Umbilical cord (tissue), 2 donors: ENCODE results near the genes RPS3A, FHIP1A and TRIM2.

DNA sequence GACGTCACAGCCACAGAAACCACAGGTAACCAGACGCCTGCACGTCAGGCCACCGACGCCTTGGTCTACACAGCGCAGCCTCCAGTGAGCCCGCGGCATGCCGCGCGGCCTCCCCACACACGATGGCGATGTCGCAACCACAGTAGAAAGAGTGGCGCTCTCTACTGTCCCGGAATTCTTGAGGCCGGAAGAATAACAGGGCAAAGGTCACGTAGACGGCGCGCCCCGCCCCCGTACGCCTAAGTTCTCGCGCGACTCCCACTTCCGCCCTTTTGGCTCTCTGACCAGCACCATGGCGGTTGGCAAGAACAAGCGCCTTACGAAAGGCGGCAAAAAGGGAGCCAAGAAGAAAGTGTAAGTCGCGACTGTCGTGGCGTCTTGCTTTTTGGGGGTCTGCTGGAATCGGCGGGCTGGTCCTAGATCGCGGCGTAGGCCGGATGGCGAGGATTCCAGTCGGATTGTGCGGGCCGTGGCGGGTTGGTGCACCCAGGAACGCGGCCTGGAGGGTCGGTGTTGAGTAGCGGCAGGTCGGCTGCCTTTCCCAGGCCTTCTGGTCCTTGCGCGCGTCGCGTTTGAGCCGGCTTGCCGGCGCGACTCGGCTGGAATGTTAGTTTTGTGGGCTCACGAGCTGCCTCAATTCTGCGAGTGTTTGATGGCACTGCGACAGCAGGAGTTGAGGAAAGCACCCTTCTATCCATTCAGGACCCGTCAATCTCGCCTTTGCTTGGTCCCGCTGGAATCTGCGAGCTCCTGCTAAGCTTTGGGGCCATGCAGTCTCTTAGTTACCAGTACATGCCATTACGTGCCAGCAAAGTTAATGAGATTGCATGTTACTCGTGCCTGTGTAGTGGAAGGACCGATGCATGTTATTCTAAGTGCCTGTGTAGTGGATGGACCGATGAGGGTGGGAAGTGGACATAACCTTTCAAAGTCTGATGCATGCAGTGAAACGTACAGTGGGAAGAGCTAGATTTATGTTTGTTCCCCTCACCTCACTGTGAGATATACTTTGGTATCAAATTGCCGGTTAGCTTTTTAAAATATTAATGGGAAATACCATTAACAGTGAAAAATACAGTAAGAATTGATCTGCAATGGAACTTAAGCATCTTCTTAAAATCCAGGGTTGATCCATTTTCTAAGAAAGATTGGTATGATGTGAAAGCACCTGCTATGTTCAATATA is at the start of gene RPS3A:
TSS of gene RPS3A (plus strand) at position 268 of the 1,185 bp plus-strand sequence.
- RAMPAGE, long total RNA = start-site peak on the plus strand centred at position 279 of the sequence, 10 bp wide, 385 and 184 reads in 2 replicates

- RAMPAGE, long total RNA = no peak
Measured at GRCh38 chr4:151104619-151105118, 5.2 kb downstream of the RPS3A start.

DNA sequence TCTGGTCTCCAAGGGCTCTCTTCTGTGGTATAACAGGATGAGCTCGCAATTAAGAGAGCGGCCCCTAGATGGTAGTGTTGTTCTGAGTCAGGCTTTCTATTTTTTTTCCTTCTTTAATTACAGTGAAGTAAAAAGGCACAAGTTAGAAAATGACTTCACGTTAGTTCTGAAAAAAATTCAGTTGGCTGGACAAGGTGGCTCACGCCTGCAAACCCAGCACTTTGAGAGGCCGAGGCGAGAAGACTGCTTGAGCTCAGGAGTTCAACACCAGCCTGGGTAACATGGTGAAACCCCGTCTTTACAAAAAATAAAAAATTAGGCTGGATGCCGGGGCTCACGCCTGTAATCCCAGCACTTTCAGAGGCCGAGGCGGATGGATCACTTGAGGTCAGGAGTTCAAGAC is 18.1 kb downstream of the RPS3A start:
- RAMPAGE, long total RNA = no peak

GRCh38 chr4:151147088-151147372 is 47.6 kb downstream of the RPS3A start:
- RAMPAGE, long total RNA = no peak

DNA sequence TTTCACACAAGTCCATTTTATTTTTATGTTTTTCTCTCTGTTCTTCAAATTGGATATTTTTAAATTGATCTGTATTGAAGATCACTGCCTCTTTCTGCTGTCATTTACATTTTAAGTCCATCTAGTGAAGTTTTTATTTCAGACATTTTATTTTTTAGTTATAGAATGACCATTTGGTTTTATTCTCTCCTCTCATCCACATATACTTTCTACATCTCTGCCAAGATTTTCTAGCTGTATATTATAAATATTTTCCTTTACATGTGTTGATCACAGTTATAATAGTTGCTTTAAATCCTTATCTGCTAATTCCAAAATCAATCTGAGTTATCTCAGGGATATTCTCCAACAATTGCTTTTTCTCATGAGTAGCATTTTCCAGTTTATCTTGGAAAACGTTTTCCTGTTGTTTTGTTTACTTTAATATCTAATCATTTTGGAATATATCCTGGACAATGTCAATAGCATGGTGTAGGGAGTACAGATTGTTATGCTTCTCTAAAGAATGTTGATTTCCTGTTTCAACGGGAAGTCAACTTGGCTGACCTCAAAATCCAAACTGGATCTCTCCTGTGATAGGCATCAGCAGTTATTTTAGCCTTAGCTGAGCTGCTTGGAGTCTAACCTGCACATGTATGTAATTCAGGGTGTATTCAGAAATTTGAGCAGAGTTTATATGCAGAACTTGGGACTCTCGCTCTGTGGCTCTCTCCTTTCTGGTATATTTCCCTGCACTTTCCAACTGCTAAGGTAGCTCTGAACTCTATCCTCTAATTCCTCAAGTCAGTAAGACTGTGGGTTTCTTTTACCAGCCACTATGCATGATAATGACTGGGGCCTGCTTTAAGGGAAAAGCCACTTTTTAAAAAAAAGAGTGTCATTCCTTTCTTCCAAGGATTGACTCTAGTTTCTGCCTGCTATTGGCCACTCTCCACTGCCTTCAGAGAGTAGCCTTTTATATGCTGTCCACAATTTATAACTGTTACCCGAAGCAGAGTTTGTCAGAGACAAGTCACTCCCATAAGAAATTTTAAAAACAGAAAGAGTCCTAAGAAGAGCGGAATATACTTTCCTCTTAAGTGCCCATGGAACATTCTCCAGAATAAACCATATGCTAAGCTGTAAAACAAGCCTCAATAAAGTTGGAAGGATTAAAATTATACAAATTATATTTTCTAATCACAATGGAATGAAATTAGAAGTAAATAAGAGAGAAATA is 7.7 kb downstream of the PRSS48 start:
- RAMPAGE, long total RNA = no peak

DNA sequence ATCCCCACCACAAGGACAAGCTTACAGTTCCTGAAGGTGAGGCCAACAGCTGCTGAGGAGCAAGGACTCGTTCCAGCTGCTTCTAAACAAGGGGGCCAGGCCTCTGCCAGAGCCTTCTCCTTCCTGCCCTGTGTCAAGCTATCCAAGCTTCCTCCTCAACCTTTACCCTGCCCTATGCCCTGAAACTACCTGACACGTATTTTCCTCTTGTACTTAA is 8.8 kb downstream of the SH3D19 start:
- RAMPAGE, long total RNA = no peak

- RAMPAGE, long total RNA = no peak
Measured at GRCh38 chr4:151408292-151409091, 484 bp upstream of the FHIP1A start.

GRCh38 chr4:151409092-151409967 is at the start of gene FHIP1A:
FHIP1A (plus strand) TSS chr4:151409176.
- RAMPAGE, long total RNA = no peak

DNA sequence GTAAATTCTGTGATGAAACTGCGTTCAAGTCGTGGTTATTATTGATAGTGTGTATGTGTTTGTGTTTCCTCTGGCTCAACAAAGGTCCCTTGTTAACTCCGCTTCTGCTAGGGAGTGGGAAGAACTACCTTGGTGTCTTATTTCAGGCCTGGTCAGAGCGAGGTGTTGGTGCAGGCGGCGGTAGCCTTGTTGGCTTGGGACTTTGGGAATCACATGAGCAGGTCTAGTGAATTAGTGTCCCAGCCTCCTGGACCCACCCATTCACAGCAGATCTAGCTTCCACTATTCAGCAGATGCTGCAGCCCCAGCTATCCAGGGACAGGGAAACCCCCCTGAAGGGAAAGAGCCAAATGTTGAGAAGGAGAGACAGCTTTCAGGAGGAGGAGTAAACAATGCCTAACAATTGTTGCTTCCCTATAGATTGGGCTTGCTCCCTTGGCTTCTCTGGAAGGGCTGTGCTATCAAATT is 1.0 kb downstream of the FHIP1A start:
- RAMPAGE, long total RNA = no peak

GRCh38 chr4:152038288-152038787 is 277.5 kb upstream of the GATB start:
- RAMPAGE, long total RNA = no peak

DNA sequence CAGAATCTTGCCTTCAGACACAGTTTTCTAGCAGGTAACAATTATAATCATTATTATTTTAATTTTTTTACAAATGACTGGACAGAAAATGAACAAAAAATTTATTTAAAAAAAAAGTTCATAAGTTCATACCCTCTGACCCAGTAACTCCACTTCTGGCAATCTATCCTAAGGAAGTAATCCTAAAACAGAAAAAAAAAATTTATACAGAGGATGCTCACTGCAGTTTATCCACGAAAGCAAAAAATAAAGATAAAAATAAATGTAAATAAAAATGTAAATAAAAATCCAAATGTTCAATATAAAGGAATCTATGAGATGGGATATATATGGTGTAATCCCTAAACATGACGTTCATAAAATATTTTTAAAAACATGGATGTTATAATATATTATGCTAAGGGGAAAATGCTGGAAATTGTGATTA is 123.5 kb downstream of the FBXW7 start:
- RAMPAGE, long total RNA = no peak

DNA sequence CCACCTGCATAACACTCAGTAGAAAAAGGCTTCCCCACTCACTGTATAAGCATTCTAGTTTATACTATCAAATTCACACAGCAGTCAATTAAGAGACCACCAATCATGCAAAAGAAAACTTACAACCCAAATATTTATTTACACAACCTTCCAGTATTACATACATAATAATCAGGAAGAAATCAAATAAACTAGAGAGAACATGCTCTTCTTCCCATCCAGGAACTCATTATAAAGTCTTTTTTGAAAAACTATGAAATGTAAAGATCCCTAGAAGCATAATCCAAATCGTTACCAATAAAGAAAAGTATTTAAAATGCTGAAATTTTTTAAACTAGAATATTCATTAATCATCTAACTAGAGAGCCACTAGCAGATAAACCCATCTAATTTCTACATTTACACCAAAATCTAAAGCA is 11.0 kb downstream of the FBXW7 start:
- RAMPAGE, long total RNA = no peak

DNA sequence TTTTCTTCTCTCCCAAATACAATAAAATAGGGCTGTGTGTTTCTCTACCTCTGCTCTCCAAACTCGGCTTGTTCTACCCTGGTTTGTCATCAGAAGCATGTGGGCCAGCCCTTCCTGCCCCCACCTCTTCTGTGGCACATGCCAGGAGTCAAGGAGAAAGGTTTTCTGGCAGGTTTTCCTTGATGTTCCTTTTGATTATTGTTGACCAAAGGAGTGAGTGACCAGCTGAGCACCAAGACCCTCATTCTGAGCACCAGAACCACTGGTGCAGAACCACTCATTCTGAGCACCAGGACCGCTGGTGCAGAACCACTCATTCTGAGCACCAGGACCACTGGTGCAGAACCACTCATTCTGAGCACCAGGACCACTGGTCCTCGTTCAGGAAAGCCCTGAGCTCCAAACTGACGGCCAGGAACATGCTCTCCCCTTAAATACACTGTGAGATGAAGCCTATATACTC is 2.5 kb downstream of the FHDC1 start:
- RAMPAGE, long total RNA = no peak

DNA sequence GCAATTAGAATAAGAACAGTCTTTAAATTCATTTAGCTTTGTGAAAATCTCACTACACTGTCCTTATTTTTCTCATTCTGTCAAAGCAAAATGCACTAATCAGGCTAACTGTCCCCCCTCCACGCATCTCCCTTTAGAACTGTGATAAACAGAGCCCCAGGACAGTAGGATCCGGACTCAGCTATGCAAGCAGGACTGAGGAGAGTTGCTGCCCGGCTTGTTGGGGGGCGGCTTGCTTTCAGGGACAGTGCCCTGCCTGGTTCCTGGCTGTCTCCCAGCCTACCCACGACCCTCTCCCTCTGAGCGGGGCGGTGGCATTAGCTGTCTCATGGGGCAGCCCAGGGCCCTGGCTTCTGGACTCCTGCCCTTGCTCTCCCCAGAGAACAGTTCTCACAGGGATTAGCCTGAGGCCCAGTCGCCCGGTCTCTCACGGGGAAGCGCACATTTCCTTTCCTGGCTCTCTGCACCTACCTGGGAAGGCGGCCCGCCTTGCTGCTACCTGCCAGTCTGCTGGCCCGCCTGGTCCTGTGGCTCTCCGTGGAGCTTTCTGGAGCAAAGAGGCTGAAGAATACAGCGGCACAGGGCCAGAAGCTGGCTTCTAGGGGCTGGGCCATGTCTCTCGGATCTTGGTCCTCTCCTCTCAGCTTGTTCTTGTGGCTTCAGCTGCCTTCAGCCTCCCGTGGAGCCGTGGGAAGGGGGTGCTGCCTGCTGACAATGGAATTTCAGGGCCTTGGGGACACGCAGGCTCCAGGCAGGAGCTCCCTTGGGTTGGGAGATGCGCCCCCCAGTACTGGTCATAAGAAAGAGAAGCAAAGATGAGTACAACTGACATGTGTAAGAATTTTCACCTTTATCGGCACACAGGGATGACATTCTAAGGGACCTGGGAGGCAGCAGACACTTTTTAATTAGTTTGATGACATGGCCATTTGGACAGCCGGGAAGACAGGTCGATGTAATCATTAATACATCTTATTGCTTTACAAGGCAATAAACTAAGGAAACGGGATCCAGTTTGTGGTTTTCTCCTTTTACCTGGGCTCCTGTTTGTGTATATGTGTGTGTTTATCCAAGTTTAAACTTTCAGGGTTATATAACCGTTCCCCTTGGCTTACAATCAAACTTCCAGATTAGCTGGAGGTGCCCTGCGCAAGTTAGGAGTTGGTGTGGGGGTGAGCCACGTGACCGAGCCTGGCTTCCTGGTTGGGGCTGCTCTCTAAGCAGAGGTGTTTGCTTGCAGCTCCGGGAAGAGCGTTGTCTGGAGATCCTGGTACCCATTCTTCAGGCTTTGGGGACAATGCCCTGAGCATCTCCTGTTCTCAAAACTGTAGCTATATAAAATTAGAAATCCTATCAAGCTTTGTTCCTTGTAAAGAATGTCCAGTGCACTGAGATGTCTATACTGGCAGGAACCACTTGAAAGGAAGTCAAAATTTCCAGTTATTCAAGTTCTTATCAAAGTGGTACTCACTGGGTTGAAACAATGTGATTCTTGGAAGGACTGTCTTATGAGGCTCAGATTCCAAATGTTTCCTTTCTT is 128.8 kb downstream of the FHDC1 start:
- RAMPAGE, long total RNA = no peak

DNA sequence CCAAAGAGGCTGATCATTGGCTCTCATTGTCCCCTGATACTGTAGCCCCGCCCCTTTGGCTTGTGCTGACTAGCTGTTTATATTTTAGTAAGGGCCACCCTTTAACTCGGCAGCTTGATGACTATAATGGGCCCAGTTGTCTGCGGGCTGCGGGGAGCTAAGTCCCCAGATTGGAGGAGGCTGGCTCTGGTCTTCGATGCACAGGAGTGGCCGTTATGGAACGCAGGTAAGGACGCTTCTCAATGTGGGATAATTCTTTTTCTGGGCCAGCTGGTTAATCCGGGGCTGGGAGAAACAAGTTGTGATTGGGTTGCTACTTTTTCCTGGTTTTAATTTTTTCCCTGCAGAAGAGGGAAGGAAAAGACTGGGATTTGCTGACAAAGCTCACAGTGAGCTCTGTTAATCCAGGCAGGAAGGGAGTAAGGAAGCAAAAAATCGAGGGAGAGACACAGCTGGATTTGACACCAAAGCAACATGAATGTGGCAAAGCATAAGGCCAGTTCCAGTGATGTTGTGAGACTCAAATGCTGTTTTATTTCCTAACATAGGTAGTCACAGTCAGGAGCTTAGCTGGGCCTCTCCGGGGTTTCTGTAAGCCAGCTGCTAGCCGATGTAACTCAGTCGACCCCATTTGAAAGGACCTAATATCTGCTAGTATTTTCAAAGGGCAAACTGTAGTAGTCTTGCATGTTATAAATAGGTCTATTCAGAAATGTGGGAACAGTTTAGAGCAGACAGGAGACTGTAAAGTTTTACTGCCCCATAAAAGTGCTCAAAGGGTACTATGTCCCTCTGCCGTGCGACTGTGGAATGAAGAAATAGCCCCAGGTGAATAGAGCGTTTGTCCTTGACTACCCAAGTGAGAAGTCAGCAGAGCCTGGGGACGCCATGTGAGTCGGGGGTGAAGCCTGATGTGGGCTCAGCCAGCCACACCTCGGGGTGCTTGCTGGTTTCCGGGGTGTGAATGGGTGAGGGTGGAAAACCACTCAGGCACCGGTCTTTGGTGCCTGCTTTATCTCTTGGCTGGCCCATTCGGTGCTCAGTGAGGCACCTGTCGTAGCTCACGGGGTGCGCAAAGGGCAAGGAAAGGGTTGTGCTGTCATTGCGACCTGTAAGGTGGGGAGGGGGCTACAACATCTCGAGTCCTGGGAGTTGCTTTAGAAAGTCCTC is at the start of gene TRIM2:
TSS of gene TRIM2 (plus strand) at position 109 of the 1,170 bp plus-strand sequence.
- RAMPAGE, long total RNA = no peak

- RAMPAGE, long total RNA = no peak
Measured at GRCh38 chr4:153319160-153319588, 25.3 kb upstream of the MND1 start.

- RAMPAGE, long total RNA = no peak
Measured at GRCh38 chr4:153364916-153365481, 20.5 kb downstream of the MND1 start.

DNA sequence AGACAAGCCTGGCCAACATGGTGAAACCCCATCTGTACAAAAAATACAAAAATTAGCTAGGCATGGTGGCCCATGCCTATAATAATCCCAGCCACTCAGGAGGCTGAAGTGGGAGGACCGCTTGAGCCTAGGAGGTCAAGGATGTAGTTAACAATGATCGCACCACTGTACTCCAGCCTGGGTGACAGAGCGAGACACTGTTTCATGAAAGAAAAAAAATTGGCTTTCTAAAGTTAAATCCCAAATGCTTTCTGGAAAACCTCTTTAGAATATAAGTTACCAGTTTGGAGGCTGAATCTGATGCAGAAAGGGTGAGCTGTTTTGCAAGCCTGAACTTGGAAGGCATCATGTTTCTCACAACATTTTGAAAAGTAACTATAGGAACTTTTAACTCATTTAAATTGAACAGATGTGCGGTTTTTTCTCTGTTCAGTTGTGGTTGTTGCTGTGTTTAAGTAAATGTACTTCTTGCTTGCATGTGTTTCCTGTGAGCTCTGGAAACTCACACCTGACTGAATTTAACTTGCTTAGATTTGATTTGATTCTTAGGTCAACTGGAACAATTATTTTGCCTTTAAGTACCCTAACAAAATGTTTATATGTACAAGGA is 39.8 kb upstream of the TMEM131L start:
- RAMPAGE, long total RNA = no peak

- RAMPAGE, long total RNA = no peak
Measured at GRCh38 chr4:153433113-153433541, 33.0 kb upstream of the TMEM131L start.

DNA sequence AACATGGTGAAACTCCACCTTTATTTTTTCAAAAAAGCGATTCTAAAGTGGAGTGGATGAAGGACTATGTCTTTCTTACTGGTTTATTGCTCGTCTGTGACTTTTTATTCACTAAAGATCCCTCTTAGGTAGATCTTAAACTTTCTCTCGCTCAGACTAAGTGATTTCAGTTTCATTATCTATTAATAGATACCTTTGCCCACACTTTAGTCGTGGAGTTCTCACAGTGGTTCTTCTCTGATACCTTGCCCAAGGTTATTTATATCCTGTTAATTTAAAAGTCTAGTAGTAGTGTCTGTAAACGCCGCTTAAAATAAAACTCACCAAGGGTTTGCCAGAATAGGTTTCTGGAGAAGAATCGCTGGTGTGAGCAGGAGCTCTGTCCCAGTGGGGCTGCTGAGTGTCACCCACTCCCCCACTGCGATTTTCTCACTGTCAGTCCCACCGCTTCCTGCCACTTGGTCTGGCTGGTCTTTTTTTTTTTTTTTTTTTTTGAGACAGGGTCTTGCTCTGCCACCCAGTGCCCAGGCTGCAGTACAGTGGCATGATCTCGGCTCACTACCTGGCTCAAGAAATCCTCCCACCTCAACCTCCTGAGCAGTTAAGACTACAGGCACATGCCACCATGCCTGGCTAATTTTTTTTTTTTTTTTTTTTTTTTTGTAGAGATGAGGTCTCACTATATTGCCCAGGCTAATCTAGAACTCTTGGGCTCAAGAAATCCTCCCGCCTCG is 26.8 kb upstream of the TMEM131L start:
- RAMPAGE, long total RNA = no peak